Suprapubic skin (tissue), 4 donors: ENCODE measurements around the genes NDUFAF4, MMS22L, HACE1 and LIN28B.

DNA sequence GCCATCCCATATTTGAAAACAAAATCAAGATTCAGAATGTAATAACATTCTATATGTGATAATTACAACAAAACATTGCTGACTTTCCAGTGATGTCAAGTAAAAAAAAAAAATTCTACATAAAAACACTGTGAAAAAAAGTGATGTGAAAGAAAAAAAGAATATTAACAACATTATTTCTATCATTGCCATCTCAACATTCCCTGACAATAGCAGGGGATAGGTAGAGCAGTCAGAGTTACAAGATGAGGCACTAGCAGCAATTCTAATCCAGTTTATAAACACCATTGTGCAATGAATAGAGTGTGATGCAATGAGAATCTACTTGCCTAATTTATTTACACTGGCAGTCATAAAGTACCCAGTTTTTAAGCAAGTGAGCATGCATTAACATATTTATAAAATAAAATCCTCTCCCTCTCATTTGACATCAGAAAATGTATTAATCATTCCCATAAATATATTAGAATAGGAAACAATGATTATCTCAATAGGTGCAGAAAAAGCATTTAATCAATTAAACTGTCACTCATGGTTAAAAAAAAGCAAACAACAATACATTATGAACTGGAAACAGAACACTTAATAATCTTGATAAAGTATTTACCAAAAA, 2.5 kb upstream of the MANEA start:
- PRO-cap = no peak
- RAMPAGE, long total RNA, 4 experiments = no peak in any of the 4 experiments

GRCh38 chr6:96608039-96608543, 45.2 kb downstream of the FHL5 start:
- PRO-cap = no peak
- RAMPAGE, long total RNA, 4 experiments = no peak in any of the 4 experiments

DNA sequence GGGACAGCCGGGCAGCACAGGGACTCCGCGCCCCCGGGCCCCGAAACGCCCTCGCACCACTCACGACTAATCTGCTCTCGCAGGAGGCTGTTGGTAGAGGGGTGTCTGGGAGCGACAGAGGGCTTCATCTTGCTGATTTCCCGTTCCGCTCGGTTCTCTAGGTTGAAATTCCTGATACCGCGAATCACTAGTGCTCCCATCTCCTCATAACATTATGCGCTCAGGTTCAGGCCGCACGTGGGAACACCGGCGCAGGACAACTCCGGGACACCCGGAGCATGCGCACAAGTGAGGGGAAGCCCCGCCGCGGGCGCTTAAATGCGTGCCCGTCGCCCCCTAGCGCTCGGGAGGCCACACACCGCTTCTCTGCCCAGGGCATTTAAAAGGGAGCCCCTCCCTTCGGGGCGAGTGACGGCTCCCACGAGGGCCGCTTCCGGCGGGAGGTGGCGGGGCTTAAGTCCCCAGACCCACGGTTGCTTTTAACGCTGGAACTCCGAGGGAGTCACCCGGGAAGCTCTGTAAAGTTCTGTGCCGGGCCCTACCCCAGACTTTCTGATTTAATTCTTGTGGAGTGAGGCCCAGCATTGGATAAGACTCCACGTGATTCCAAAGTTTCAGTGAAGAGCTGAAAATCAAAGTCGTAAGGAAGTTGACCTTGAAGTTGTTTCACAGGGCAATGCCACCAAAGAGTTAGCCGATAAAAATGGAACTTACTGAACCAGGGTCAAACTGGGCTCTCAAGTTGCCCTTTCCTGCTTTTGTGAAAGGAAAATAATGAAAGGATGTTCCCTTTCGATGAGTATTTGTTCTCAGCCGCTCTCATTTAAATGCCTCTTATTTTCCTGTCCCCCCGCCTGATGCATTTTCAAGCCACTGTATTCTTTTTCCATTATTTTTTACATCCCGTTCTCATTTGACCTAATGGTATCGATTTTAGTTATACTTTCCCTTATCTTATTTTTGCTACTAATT, at the start of gene NDUFAF4:
Gene NDUFAF4 (minus strand): TSS at position 290 of the 972 bp plus-strand sequence.
- PRO-cap = bidirectional peak, plus-strand start at position 464 of the sequence, minus-strand start at position 280 of the sequence
- RAMPAGE, long total RNA, 4 experiments = start-site peak on the minus strand in 4 of 4 experiments, centred at positions 234 to 261 of the sequence, 34 to 99 reads per replicate

- PRO-cap = unidirectional peak, minus-strand start at chr6:96925166
- RAMPAGE, long total RNA, 4 experiments = no peak in any of the 4 experiments
Measured at GRCh38 chr6:96925106-96925380, 515 bp downstream of the KLHL32 start.

GRCh38 chr6:97282777-97283844, at the start of gene MMS22L:
MMS22L (minus strand) TSS chr6:97283216.
- PRO-cap = bidirectional peak, plus-strand start at chr6:97283475, minus-strand start at chr6:97283216
- RAMPAGE, long total RNA, 4 experiments = start-site peak on the minus strand in 4 of 4 experiments, at chr6:97283195-97283236 at its widest, 18 to 131 reads per replicate

- PRO-cap = no peak
- RAMPAGE, long total RNA, 4 experiments = no peak in any of the 4 experiments
Measured at GRCh38 chr6:97594748-97595248, 311.8 kb upstream of the MMS22L start.

DNA sequence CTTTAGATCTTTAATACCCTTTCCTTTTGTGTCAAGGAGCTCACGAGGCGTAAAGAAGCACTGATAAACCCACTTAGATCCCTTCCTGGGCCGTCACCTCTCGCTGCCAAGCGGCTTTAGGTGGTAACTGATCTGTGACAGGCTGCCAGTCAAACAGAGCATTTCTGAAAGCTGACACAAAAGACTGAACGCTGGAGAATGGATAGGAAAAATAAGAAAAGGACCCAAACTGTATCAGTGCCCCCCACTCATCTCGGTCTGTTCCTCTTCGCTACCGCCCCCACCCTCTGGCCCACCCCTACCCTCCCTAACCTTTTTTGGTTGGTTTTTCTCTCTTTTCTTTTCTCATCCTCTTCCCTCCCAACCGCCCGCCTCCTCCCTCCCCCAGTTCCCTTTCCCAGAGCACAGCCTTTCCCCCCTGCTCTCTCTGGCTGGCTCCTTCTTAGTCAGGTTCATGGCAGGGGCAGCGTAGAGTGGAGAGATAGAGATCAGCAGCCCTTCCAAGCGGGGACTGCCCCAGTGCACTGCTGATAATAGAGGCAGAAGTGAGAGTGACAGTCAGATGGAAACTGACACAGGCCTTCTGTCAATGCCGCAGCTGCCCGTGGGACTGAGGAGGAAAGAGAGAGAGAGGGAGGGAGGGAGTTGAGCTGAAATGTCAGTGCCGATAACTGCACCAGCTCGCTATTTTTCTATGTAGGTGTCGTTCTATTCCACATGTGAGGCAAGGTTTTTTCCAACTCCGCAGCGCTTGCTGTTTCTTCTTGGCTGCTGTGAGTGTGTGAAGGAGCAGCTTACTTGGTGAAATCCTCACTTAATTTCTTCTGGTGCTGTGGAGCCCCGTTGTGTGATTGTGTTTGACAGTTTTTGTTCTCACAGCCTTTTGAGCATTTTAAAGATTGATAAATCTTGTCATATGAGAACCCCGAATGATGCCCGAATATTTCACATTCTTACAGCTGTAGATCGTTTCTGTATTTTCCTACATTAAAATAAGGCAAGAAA, 386.1 kb upstream of the MMS22L start:
- PRO-cap = no peak
- RAMPAGE, long total RNA, 4 experiments = no peak in any of the 4 experiments

DNA sequence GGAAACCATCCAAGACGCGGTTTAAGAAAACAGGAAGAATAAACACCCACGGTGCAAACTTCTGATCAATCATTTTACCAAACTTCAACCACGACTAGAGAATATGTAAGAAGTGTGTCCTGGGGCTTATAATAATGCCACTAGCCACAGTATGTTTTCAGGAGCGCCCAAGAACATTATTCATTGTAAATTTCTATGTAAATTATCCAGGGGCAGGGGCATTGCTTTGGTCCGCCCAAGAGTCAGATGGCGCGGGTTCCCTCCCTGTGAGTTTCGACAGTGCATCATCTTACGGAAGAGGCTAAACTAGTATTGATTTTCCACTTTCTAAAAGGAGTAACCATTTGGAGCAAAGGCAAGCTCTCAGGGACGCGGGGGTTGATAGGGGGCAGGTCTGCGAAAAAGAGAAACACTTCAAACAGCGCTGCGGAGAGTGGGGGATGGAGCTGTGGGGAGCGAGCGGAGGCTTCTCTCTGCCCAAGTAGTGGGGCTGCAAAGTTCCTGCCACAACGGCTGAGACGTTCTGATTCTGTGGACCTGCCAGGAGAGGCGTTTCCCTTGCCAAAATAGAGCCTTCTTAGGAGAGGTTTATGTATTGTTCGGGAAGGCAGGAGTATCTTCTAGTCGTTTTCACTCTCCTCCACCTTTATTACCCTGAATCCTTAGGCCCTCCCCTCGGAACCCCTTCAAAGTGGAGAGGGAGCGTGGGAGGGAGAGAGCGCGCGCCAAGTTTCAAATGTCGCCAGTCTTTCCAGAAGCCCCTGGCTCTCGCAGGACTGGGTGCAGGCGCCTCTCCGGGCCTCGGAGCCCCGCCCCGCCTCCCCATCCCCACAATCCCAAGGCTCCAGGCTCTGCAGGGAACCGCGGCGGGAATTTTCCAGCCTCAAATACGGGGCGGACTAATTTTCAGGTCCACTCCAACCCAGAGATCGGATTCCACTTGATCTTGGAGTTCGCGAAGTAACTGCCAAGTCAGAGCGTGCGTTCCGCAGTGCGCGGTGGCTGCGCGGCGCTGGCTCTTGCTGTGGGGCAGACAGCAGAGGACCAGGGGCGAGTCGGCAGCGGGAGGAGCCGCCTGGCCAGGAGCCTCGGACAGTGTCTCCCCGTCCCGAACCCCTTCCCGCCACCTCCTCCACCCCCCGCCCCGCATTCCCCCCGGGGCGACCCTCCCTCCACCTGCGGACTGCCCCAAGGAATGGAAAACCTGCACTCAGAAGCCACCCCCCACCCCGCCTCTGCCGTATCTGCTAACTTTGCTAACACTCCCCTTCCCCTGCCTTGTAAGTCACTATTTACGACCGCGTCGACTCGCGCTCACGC, 10.1 kb upstream of the POU3F2 start:
- PRO-cap = no peak
- RAMPAGE, long total RNA, 4 experiments = no peak in any of the 4 experiments

DNA sequence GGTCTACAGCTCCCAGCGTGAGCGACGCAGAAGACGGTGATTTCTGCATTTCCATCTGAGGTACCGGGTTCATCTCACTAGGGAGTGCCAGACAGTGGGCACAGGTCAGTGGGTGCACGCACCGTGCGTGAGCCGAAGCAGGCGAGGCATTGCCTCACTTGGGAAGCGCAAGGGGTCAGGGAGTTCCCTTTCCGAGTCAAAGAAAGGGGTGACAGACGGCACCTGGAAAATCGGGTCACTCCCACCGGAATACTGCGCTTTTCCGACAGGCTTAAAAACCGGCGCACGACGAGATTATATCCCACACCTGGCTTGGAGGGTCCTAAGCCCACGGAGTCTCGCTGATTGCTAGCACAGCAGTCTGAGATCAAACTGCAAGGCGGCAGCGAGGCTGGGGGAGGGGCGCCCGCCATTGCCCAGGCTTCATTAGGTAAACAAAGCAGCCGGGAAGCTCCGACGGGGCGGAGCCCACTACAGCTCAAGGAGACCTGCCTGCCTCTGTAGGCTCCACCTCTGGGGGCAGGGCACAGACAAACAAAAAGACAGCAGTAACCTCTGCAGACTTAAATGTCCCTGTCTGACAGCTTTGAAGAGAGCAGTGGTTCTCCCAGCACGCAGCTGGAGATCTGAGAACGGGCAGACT, 109.9 kb downstream of the SIM1 start:
- PRO-cap = no peak
- RAMPAGE, long total RNA, 4 experiments = no peak in any of the 4 experiments

DNA sequence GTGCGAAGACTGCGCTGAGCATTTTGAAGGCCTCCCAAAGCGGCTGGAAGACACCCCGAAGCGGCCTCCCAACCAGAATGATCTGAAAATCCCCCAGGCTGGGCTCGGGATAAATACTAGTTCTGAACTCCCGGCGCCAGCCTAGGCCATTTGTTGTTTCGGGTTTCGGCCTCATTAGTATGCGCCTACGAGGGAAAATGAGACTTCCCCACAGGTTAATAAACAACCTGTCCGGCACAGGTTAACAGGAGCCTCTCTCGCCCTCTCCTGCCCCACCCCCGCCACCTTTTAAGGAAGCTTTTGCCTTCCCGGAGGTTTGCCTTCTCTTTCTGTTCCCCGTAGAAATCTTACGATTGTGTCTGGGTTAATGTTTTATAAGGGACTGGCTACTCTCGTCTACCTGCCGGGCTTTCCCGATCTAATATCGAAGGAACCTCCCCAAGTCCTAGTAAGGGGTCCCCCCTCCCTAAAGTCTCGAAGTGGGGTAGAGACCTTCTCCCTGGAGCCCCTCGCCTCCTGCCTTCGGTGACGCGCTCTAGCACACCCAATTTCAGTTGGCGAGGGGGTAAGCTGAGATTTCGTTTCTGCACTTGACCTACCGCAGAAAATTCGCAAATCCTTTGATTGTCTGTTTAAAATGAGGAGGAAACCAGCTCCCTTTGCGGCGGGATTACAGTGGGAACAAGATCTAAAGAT, 8.8 kb downstream of the SIM1 start:
- PRO-cap = no peak
- RAMPAGE, long total RNA, 4 experiments = no peak in any of the 4 experiments

- PRO-cap = no peak
- RAMPAGE, long total RNA, 4 experiments = no peak in any of the 4 experiments
Measured at GRCh38 chr6:103675706-103676091, 1184.0 kb downstream of the HACE1 start.

GRCh38 chr6:104422119-104422389, 437.7 kb downstream of the HACE1 start:
- PRO-cap = no peak
- RAMPAGE, long total RNA, 4 experiments = no peak in any of the 4 experiments

DNA sequence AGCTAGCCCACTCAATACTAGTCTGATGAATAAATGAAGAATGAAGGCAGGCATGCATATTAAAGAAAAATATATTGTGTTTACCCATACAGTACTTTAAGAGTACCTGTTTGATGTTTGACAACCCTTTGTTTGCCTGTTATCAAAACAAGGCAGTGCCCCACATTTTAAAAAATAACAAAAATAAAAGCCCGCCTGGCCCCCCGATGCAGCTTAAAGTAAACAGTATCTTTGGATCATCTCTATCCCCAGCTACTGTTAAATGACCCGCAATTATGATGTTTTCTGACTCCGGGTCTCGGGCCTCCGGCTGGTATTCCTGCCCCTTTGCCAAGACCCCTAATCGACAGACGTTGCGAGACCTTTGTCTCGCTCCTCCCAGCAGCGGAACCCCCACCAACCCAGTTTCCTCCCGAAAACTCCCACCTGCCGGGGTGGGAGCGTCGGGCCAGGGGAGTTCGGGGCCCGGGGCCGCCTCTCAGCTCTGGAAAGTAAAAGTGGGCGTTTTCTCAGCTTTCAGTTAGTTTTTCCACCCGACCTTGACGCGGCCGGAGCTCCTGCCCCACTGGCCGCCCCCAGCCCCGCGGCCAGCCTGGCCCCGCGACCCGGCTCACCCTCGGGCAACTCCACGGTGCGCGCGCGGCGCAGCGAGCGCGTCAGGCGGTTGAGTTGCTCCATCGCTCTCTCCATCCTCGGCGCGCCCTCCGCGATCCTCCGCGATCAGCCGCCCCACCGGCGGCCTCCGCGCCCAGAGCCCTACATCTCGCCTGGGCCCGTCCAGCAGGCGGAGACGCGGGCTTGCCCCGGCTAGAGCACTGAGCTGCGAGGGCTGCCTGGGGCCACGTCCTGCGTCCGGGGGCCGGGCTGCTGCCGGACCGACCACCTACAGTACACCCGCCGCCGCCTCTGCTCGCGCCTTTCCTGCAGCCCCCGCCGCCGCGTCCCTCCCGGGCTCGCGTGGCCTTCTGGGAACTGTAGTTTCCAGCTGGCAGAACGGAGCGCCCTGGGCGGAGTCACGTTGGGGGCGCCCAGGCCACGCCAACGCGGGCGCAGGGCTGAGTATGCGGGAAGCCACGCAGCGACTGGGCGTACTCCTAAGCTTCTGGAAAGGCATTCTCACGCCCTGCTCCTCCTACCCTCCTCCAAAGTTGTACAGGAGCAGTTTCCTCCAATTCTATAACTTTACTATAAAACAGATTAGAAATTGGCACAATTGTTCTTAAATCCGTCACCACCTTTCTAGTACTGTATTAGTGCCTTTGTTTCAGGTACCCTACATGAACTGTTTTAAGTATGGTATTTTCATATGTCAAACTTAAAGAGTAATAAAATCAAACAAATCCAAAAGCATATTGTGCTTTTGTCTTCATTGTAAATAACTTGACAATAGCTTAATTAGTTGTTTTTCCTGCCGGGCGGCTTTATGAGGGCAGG, at the start of gene HACE1:
Gene HACE1 (minus strand): TSS at position 967 of the 1,434 bp plus-strand sequence.
- PRO-cap = unidirectional peak, minus-strand start at position 967 of the sequence
- RAMPAGE, long total RNA, 4 experiments = start-site peak on the minus strand in 3 of 4 experiments, centred at positions 936 to 953 of the sequence, 40 to 251 reads per replicate

DNA sequence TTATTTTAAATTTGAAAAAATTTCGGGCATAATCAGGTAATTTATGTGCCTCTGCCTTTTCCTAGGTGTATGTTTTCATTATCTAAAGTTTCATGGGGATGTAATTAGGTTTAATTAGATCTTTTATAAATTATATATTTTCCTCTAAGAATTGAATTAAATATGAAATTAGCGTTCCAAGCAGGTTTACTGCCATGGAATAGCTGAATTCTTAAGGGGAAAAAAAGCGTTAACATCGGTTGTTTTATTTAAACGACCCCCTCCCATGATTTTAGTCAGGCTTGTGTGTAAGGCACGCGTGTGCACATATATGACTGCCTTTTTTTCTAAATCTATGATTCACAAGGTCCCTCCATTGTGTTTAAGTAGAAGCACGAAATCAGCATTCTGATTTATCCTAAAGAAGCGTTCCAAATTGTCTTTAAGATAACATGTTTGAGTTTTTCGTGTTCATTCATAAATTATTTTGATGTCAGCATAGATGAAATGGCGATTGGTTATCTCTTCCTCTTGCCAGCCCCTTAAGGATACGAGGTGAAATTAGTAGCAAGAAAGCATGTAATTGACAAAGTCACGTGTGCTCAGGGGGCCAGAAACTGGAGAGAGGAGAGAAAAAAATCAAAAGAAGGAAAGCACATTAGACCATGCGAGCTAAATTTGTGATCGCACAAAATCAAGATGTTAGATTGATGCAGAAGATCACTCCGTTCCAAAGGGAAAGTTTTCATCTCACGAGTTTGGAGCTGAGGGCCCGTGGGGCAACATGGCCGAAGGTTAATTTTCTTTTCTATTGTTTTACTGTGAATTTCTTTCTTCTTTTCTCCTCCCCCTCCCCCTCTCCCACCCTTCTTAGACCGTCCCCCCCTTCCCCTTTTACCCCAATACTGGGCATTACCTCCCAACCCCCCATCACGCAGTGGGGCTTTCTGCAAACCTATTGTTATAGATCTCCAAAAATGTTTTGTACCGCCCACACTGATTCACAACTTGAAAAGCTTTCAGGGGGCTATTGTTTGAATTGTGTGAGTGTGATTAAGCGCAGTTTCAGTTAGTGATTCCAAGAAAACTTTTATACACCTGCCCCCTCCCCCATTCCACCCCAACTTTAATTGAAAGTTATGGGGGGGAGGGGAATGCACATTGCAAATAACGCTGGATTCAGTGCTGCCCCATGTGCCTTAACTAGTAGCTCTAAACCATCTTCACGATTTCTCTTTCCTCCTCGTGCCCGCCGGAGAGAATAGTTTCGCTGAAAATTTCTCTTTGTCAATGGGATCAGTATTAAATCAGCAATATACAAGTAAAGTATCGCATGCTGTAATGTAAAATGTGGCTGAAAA, at the start of gene LIN28B:
Gene LIN28B (plus strand): TSS at position 620 of the 1,340 bp plus-strand sequence.
- PRO-cap = no peak
- RAMPAGE, long total RNA, 4 experiments = no peak in any of the 4 experiments

DNA sequence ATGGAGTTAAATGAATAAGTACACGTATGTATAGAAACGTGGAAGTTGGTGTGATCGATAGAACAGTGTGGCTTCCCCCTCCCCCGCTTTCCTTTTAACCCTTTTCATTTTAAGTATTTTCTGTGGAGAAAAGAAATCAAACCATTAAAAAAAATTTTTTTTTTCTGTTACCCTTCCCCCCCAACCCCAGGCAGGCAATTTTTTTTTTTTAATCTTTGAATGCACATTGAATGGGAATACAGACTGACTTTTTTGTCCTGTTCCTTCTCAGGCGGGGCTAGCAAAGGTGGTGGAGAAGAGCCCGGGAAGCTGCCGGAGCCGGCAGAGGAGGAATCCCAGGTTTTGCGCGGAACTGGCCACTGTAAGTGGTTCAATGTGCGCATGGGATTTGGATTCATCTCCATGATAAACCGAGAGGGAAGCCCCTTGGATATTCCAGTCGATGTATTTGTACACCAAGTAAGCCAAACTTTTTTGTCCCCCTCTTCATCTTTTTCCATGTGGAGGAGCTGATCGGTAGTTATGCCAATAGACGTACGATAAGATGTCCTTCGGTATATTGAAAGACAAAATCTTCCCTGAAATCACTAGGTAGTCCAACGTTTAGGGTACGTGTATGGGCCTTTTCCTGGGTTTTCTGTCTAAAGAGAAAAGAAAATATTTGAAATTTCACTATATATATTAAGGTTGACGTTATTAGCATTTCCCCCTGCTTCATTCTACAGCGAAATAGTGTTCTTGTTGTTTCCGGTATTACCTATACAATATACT, 1.1 kb downstream of the LIN28B start:
- PRO-cap = no peak
- RAMPAGE, long total RNA, 4 experiments = no peak in any of the 4 experiments

GRCh38 chr6:105294966-105295718, 107.7 kb downstream of the PREP start:
- PRO-cap = no peak
- RAMPAGE, long total RNA, 4 experiments = start-site peak on the minus strand in 1 of 4 experiments, at chr6:105295207-105295419 at its widest, 17 reads per replicate

GRCh38 chr6:105483430-105484027, 80.6 kb upstream of the PREP start:
- PRO-cap = no peak
- RAMPAGE, long total RNA, 4 experiments = no peak in any of the 4 experiments

GRCh38 chr6:105757768-105758053, 328.4 kb upstream of the PRDM1 start:
- PRO-cap = no peak
- RAMPAGE, long total RNA, 4 experiments = no peak in any of the 4 experiments

DNA sequence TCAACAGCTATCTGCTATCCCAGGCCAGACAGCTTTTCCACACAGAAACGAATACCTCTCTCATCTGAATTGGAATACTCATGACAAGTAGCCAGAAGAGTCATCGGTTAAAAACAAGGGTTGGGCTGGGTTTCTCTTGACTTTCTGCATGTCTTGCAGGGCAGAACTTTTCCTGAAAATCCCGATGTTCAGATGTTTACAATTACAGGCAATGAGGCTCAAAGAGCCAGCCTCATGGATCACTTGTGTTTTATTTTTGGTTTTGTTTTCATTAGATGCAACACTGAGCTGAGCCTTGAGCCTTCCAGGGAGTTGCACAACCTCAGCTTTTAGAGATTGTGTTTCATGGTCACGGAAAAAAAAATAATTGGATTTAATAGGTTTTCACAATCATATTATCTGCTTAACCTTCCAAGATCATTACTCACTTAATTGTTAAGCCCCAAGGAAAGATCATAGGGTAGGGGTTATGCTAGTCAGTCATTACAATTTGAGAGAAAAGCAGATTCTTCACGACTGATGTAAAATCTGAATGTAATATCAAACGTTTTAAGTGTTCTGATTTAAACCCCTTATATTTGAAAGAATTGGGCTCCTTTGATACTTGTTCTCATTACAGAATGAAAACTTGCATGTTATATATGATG, 288.1 kb upstream of the PRDM1 start:
- PRO-cap = no peak
- RAMPAGE, long total RNA, 4 experiments = no peak in any of the 4 experiments

DNA sequence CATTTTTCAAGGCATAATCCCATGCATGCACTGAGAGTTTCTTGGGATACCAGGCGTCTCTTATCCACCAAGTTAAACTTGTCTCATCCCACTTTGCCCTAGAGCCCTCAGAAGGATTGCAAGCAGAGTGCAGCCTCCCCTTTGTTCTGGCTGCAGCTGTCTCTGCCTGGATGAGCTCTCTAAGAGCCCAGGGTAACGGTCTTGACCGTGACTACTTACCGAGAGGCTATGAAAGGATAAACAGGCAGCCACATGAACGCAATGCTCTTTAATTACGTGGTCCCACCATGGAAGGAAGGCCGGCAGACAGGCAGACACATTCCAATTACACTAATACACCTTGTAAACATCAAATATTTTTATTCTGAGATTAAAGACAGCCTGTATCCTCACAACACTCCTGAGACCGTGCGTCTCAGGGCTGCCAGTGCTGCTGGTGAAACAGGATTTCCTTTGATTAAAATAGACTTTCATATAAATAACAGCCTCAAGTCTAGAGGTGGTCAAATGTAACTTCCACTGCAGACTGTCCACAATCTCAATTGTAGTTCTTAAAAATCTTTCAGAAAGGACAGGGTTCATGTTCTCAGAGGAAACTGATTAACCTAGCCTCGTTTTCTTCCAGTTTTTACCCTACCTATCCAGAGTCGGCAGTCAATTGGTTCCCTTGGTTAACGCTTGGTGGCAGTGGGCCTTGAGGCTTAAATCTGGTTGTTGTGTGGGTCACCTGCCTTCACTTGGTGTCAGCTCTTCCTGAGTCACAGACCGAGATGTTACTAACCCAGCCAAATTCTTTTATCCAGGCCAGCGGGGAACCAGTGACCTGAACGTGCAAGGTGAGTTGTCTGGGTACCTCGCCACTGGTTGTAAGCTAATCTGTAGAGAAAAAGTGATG, 209.9 kb upstream of the PRDM1 start:
- PRO-cap = no peak
- RAMPAGE, long total RNA, 4 experiments = no peak in any of the 4 experiments